REH cell (cell line): ENCODE measurements around a stretch of chr11.

- PRO-cap, result no peak
Measured at GRCh38 chr11:15697534-15697764, 582.7 kb downstream of the INSC start.

DNA sequence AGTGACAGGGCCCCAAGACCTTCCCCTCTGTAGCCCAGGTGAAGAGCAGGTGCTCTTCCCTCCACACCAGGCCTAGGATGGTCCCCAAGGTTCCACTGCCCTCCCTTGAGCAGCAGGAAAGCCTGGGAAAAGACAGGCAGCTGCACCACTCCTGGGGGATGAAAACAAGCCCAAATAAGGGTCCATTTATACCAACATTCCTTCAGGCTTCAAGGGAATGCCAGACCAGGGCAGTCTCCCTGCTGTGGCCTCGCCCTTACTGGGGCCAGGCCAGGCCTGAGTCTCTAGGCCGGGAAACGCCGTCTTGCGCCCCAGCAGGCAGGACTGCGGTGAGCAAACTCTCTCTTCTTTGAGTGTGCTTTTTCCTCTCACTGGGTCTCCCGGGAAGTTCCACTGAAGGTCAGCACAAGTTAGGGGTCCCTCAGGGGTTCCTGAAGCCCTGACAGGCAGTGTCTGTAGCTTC is 443.5 kb downstream of the SOX6 start:
- PRO-cap, result no peak

- PRO-cap, result no peak
Measured at GRCh38 chr11:16239073-16239596, 117.2 kb downstream of the SOX6 start.

DNA sequence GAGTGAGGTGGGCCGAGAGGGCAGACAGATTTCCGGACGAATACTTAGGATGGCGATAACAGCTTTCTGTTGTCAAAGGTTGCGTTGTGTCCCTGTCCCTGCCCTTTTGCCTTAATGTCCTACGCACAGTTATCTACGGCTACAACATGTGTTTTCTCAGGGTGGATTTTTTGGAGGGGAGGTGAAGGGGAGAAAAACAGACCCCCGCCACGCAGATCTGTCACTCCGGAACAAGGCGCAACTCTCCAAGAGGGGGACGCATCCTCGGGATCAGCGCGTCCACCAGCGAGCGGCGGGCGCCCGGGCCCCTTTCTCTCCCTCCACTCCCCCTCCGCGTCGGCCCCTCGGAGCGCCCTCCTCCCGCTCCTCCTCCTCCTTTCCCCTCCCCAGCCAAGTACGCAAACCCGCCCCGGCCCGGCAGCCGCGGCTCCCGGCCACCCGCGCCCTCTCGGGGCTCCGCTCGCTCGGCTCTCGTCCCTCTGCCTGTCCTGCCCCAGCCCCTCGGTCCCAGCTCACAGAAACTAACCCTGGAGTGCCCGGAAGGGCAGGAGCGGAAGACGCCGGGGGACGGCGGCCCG is 131.7 kb upstream of the C11orf58 start:
- PRO-cap, result no peak

GRCh38 chr11:16737906-16738105 is 641 bp upstream of the C11orf58 start:
- PRO-cap, result bidirectional peak, plus-strand start at chr11:16737987, minus-strand start at chr11:16738004

- PRO-cap, result bidirectional peak, plus-strand start at chr11:16739687, minus-strand start at chr11:16739561
Measured at GRCh38 chr11:16739209-16739926, 921 bp downstream of the C11orf58 start.

DNA sequence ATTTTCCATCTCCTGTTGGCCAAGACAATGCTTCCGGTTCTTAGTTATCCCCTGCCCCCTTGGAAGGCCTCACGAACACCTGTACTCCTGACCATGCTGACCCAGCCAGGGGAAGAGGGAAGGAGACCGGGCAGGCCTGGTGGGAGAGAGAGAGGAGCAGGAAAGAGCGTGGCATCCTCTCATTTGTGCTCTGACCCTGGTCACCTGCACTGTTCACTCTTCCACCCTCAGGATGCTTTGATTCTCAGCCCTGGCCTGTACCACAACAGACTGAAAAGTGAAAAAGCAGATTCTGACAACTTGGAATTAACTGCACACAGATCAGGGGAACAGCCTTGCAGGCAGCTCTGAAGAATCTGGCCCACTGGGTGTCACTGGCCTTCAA is 62.6 kb downstream of the C11orf58 start:
- PRO-cap, result no peak

GRCh38 chr11:16945763-16946497 is 68.3 kb downstream of the PLEKHA7 start:
- PRO-cap, result no peak

- PRO-cap, result unidirectional peak, minus-strand start at chr11:17014809
Measured at GRCh38 chr11:17014736-17014971, 440 bp upstream of the PLEKHA7 start.

GRCh38 chr11:17014972-17015332 is 738 bp upstream of the PLEKHA7 start:
- PRO-cap, result unidirectional peak, minus-strand start at chr11:17015200

- PRO-cap, result no peak
Measured at GRCh38 chr11:17075026-17075270, 2.5 kb downstream of the RPS13 start.

- PRO-cap, result unidirectional peak, plus-strand start at chr11:17386842
Measured at GRCh38 chr11:17386350-17387132, 1.9 kb downstream of the KCNJ11 start.

DNA sequence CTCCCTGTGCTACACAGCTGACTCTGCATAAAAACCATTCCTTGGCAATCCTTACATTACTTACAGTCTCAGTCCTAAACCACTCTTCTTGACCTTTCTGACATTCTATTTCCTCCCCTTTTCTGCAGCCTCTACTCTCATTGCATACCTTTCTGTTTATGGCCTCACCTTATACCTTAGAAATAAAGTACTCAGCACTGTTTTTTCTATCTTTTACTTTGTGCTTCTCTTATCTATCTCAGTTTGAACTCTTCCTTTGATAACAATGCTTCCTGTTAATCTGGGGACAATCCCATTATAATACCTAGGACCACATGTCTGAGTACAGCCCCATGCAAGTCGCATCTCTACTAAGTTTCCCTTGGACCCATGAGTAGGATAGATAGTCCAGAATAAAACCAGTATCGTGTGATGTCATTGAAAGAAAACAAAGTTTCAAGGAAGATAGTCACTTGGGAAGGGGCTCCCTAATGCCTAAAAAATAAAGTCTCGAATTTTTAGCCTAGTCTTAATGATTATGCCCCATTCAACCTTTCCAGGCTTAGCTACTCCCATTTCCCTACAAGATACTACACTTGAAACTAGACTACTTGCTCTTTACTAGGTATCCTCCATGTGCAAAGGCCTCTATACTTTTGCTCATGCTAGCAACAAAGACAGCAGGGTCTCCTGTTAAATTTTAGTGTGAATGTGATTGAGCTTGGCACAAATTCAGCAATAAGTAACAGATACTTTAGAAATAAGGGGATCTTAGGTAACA is 7.2 kb upstream of the SERGEF start:
- PRO-cap, result no peak

GRCh38 chr11:18322655-18323232 is 377 bp downstream of the GTF2H1 start:
- PRO-cap, result no peak

DNA sequence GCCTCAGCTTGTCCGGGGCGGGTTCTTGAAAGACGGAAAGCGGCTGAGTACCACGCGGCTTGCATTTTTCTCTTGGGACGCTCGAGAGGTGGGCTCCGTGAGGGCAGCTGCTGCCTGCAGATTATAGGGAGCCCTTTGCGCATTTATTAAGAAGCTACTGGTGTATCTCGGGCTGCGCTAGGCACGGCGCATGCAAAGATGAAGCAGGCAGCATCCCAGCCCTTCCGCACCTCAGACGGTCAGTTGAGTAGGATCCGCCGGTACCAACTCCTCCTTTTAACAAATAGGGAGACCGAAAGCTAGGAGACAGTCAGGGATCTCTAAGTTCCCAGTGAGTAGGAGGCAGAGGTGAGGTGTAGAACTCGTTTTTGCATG is 660 bp downstream of the LDHA start:
- PRO-cap, result unidirectional peak, plus-strand start at position 146 of the sequence

- PRO-cap, result no peak
Measured at GRCh38 chr11:18614654-18615026, 15.1 kb downstream of the MISFA start.

- PRO-cap, result no peak
Measured at GRCh38 chr11:18616787-18617154, 17.2 kb downstream of the MISFA start.

- PRO-cap, result no peak
Measured at GRCh38 chr11:18706733-18707514, 8.3 kb downstream of the TMEM86A start.

DNA sequence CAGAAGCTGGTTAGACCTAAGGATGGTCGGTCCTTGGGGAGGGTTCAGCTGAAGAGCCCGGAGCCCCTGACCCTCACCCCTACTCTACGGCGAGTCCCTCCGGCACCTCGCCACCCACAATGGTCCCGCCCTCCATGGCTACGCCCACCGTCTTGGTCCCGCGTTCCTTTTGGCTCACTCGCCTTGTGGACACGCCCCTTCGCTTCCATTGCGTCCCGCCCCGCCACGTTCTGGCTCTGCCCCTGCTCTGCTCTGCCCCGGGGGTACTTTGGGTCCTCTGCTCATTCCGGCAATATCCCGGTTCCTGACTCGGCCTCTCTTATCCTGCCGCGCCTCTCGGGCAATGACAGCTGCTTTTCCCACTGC is 4.9 kb downstream of the IGSF22 start:
- PRO-cap, result bidirectional peak, plus-strand start at position 284 of the sequence, minus-strand start at position 109 of the sequence

GRCh38 chr11:18775921-18776292 is 15.7 kb downstream of the PTPN5 start:
- PRO-cap, result no peak